ENCODE measurements around the genes R3HCC1L and CPN1.

- RRBS = no CpG with 5 or more reads among the region's 18 CpGs
Measured at GRCh38 chr10:97446303-97446641, 297 bp downstream of the ZDHHC16 start.

DNA sequence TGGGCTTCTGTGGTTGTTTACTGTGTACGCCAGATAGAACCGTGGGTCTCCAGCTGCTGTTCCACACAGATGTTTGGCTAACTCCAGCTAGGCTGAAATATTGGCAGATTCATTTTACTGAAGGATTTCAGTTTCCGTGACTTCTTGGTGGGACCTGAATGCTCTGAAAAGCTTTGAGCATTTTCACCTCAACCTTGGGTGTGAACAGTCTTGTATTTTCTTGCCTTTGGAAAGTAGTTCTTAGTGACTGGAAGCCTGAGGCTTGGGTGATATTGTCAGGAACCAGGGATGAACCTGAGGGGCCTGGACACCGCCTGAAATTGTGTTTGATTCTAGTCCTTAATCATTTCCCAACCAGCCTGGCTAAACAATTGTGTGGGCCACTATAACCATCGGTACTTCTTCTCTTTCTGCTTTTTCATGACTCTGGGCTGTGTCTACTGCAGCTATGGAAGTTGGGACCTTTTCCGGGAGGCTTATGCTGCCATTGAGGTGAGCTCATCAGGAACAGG, 7.3 kb downstream of the ZDHHC16 start:
- RRBS = no CpG with 5 or more reads among the region's 6 CpGs

DNA sequence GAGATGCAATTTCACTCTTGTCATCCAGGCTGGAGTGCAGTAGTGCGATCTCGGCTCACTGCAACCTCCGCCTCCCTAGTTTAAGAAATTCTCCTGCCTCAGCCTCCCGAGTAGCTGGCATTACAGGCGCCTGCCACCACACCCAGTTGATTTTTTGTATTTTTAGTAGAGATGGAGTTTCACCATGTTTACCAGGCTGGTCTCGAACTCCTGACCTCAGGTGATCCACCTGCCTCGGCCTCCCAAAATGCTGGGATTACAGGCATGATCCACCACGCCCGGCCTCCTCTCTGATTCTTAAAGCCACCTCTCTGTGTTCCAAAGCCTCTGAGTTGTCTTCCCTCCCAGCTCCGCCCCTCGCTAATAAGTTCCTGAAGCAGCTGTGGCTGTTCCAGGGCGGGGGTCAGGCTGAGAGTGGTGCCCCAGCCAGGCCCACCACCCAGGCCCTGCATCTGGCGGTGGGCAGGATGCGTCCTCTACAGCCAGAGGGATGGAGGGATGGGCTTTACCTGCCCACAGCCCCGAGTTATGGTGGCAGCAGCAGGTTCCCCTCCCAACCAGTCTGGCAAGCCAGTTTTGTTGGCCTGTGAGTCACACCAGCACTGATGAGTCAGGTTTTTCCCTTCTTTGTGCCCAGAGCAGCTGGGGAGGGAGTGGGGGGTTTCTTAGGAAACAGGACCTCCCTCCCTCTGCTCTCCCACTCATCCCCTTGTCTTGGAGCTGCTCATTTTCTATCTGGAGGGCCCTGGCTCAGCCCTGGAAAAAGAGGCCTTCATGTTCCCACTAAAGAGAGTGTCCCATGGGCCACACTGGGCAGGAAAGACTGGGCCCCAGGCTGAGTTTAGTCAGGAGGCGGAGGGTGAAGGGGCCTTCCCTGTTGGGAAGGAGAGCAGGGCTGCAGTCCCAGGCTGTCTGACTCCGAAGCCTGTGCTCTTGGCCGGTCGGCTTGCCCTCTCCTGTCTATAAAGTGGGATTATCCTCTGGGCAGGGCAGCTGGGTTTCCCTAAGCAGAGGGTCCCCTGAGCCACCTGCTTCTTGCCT, 30.5 kb upstream of the ANKRD2 start:
- RRBS = no CpG with 5 or more reads among the region's 19 CpGs

DNA sequence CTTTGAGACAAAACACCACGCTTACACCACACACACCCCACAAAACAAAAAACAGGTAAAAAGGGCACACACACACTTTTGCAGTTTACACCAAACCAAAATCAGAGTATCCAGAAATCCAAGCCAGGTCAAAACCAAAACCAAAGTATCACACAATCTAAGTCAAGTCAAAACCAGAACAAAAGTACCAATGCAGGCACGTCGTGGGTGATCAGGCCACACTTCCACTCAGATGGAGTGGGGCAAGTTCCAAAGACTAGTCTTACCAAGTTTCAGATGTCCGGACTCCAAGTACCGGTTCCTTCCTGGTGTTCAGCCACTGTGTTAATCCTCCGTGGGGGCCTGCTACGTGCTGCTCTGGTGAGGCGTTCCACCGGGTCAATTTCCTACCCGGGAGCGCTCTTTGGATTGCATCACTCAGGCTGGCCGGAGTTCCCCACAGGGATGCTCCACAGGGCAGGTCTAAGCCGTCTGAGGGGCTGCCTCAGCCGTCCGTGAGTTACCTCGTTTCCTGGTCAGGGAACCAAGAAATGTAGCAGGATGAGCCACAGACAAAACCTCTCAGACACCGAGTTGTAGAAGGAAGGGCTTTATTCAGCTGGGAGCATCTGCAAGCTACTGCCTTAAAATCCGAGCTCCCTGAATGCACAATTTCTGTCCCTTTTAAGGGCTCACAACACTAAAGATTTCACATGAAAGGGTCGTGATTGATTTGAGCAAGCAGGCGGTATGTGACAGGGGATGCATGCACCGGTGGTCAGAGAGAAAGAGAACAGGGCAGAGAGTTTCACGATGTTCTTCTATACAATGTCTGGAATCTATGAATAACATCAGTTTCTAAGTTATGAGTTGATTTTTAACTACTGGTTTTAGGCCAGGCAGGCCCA, 11.5 kb upstream of the ANKRD2 start:
- RRBS = 94% methylated on average over 1 of the region's 22 CpGs

GRCh38 chr10:97608839-97609917, 19.7 kb downstream of the C10orf62 start:
- RRBS = no CpG with 5 or more reads among the region's 16 CpGs

DNA sequence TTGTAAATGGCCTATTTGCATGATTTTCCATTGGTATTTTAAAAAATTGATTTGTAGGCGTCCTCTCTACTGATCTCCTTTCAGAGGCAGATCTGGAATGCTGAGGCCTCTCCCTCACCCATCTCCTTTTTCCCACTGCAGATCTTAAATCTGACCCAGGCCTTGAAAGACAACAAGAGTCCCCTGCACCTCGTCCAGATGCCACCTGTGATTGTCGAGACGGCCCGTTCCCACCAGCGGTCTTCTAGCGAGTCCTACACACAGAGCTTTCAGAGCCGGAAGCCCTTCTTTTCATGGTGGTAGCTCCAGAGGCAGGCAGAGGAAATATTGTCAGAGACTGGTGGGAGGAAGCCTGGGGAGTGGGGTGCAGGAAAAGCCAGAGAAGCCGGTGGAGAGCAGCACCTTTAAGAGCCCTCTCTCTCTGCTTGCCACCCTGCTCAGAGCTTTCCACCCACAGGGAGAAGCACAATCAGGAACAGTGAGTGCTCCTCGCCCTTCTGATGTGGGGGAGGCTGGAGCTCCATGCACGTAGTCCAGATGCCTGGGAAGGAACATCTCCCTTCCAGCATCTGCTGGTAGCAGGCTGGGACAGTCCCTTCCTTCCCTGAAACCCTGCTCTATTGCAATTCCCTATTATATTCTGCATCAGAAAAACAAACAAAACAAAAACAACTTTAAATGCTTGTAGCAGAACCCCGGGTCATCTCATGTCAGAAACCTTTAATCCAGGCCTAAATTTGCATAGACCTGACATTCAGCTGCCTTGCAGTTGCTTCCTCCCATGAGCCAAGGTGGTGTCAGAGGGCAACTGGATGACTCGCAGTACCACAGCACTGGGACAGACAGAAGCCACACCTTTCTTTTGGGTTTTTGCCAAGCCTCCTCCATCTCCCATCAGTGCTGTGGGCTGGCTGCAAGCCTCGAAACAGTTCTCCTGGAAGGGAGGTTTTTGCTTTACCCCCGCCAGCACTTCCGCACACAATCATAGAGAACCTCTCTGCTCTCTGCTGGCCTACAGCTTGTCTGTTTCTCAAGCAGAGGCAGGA, 13.3 kb downstream of the AVPI1 start:
- RRBS = 83% methylated on average over 1 of the region's 16 CpGs

DNA sequence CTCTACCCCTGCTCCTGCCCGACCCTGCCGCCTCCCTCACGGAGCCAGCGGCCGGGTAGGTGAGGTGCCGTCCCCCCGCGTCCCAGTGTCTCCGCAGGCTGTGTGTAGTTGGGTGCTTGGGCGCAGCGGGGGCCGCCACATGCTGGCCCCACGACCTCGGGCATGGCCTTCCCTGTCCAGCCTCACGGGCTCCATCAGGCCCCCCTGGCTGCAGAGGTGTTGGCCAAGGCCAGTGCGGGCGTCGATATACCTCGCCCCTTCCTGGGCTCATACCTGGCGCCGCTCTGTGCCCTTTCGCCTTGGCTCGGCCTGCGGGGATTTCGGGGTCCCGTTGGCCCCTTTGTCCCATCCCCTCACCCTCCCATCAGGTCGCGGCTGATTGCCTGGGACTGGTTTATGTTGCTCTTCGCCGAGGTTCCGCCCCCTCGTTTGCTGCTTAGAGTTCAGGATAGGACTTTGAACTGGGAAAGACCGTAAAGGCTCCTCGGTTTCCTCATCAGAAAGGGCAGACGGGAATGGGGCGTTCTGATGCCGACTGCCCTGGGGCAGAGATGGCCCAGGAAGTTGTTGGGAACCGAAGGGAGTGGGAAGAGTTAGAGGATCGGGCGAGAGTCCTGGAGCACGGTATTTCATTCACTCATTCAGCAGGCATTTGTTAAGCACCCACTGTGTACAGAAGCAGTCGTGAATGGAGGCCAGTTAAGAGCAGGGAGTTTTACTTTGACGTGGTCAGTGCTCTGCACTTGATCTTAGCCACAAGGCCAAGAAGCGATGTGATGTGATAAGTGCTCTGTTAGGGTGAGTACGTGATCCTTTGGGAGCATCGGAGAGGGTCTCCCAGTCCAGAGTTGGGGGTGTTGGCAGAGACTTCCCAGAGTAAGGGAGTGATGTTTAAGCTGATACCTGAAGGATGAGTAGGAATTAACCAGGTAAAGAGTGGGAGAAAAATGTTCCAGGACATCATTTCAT, 623 bp downstream of the ZFYVE27 start:
- RRBS = 2% methylated on average over 5 of the region's 46 CpGs

- RRBS = 2% methylated on average over 7 of the region's 35 CpGs
Measured at GRCh38 chr10:98134105-98134721, at the start of gene R3HCC1L. R3HCC1L (plus strand) TSS chr10:98134657.

- RRBS = 6% methylated on average over 9 of the region's 63 CpGs
Measured at GRCh38 chr10:99233935-99235087, 1.3 kb downstream of the HPSE2 start.

- RRBS = 4% methylated on average over 16 of the region's 68 CpGs
Measured at GRCh38 chr10:99330064-99330801, 1.1 kb downstream of the CNNM1 start.

- RRBS = 96% methylated on average over 3 of the region's 18 CpGs
Measured at GRCh38 chr10:99610552-99611524, 9.4 kb downstream of the SLC25A28 start.

GRCh38 chr10:99921803-99922623, 87.7 kb downstream of the DNMBP start:
- RRBS = no CpG with 5 or more reads among the region's 5 CpGs

DNA sequence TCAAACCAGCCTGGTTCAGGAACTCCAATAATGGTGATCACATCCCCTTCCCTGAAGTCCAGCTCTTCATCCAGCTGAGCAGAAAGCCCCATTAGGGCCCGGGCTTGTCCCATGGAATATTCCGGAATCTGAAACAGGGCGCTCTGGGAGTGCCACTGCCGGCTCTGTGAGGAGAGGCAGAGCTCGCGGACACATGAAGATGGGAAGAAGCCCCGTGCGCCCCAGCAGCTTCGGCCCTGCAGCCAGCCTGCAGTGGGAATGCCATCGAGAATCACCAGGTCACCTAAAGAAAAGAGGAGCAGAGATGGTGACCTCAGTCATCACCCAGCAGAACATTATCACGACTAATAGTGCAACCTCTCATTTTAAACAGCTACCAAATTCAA, 52.8 kb downstream of the DNMBP start:
- RRBS = no CpG with 5 or more reads among the region's 11 CpGs

- RRBS = no CpG with 5 or more reads among the region's 14 CpGs
Measured at GRCh38 chr10:100020550-100021259, 11.0 kb upstream of the DNMBP start.

- RRBS = 25% methylated on average over 7 of the region's 28 CpGs
Measured at GRCh38 chr10:100080991-100082299, at the start of gene CPN1. CPN1 (minus strand) TSS chr10:100081869.

- RRBS = no CpG with 5 or more reads among the region's 4 CpGs
Measured at GRCh38 chr10:100141681-100142138, 44.1 kb downstream of the ERLIN1 start.

DNA sequence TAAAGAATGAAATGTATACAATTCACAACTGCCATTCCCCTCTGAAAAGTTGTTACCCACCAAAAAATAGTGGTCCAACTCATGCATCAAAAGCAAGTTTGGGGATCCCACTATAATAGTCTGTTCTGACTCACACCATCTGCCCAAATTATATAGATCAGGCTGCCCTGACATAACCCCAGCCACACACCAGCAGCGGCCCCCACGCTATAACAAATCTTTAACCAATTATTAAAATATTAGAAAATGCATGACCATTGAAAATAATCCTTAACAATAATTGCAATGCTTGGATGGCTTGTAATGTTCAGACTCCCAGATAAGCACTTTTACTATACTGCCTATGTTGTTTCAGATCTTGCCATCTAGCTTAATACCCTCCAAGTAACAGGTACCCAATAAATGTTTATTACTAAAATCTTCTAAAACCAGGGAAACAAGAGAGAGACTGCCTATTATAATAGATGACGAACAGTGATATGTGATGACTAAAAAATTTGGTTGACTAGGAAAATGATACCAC, 1.8 kb upstream of the ERLIN1 start:
- RRBS = no CpG with 5 or more reads among the region's 3 CpGs

- RRBS = 4% methylated on average over 3 of the region's 24 CpGs
Measured at GRCh38 chr10:100285800-100286538, 511 bp downstream of the BLOC1S2 start.

DNA sequence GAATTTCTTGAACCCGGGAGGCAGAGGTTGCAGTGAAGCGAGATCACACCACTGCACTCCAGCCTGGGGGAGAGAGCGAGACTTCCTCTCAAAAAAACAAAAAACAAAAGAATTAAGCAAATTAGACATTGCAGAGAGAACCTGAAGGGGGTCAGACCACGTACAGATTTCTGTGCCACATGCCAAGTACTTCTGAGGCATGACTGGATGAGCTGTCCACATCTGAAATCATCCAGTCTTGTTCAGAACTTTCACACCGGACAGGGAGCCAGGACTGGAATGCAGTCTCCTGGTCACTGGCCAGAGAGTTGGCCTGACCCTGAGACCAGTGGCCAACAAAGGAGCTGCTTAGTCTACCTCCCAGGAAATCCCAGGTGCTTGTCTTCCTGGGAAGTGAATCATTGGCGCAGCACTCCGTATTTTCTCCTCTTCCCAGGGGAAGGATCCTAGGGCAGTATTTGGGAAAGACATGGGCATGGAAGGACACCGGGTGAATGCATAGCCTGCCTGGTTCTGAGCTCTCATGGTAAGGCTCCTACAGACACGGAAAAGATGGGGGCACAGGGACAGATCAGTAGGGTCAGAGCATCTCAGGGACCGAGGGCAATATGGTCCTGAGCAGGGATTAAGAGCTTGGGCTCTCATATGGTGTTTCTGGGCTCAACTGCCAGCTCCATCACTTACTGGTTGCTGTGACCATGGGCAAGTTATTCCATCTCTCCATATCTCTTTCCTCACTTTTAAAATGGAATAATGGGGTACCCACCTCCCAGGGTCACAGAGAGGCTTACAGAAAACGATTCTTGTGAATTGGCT, 1.4 kb upstream of the SCD start:
- RRBS = no CpG with 5 or more reads among the region's 11 CpGs